Smooth muscle cell (in vitro differentiated cells): ENCODE results near the gene CAMK4.

- RAMPAGE, long total RNA = no peak
These were observed 22.5 kb downstream of the FBXL17 start for GRCh38 chr5:108359226-108360058.

GRCh38 chr5:108727068-108727579 is 20.6 kb upstream of the FER start:
- RAMPAGE, long total RNA = no peak

- RAMPAGE, long total RNA = no peak
These were observed 156.2 kb downstream of the FER start for GRCh38 chr5:108903839-108904417.

- RAMPAGE, long total RNA = no peak
These were observed 65.2 kb downstream of the PJA2 start for GRCh38 chr5:109344596-109344942.

- RAMPAGE, long total RNA = no peak
These were observed 1.8 kb upstream of the PJA2 start for GRCh38 chr5:109411425-109412176.

GRCh38 chr5:109690582-109690911 is 820 bp downstream of the MAN2A1 start:
- RAMPAGE, long total RNA = no peak

- RAMPAGE, long total RNA = no peak
These were observed 19.4 kb downstream of the MAN2A1 start for GRCh38 chr5:109709185-109709555.

DNA sequence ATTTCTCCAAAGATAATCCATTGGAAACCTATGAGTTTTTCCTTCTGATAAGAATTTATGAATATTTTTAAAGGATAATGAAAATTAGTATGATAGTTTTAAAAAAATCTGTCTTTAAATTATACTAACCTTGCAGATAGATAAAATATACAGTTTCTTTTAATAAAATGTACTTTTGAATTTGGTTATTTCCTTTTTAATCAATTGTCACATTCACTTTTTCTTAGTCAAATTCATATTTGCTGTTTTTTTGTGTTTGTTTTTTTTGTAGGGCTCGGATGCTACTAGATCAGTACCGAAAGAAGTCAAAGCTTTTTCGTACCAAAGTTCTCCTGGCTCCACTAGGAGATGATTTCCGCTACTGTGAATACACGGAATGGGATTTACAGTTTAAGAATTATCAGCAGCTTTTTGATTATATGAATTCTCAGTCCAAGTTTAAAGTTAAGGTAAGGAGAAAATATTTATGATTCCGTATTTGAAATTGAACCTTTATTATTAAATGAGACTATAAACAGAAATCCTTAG is 84.9 kb downstream of the MAN2A1 start:
- RAMPAGE, long total RNA = no peak

- RAMPAGE, long total RNA = no peak
These were observed 300.5 kb downstream of the MAN2A1 start for GRCh38 chr5:109990216-109990719.

GRCh38 chr5:110413020-110413445 is 313.4 kb downstream of the TMEM232 start:
- RAMPAGE, long total RNA = no peak

DNA sequence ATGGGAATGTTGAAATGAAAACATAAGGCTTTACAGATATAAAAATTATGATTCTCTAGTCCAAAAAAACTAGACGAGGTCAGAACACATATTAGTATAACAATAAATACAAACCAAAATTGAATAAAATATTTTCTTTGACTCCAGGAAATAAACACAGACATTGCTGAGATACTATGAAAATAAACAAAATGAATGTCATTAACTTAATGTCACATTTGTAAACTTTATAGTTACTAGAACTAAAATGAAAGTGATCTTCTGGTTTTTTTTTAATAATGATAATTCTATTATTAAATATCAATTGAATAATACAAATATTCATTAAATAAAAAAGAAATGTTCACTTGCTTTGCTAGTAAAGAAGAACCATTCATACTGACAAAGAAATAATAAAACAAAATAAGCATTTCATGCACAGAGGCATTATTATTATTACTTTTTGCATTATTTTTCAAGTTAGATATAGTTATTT is 230.9 kb downstream of the TMEM232 start:
- RAMPAGE, long total RNA = no peak

DNA sequence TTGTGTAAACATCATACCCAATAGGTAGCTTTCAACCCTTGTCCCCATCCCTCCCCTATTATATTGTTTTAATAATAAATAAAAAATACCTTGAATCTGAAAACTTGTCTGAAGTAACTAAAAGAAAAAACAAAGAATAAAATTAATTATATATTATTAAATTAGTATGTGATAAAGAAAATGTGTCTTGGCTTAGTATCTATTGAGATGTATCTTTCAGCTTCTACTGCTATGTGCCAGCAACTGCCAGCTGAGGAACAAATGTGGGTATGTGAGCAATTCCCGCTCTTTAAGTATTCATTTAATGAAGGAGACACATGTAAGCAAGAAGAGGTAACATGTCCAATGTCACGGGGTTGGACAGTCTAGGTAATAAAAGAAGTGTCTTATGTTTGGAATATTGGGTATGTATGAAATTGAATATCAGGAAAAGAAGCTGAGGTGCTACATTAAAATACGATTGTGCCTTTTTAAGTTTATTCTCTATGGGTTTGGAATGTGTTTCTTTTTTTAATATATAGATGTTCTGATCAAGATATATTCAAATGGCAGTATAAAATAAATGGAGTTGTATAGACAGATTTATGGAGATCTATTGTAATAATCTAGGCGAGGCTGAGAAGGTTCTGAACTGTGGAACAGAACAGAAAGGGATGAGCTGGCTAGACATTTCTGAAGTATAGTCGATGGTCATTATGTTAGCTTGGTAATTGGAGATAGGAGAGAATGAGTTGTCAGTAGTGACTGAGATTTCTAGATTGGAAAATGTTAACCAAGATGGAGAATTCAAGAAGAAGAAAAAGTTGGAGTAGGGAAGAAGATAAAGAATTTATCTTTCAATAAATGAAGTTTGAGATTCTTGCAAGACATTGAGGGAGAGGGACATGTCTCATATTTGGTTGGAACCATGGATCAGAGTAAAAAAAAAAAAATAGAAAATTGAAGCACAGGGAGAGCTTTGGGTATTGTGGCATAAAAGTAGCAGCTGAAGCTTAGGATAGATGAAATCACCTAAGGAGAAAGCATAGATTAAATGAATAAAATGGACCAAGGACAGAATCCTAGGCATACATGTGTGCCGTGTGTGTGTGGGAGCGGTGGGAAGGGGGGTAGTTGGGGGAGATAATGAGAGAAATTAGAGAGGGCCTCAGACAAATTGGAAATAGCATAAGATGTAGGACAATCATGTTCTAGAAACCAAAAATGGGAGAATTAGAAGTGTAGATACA is 10.0 kb downstream of the SLC25A46 start:
- RAMPAGE, long total RNA = no peak

- RAMPAGE, long total RNA = no peak
These were observed 144.0 kb upstream of the TSLP start for GRCh38 chr5:110927486-110927880.

- RAMPAGE, long total RNA = no peak
These were observed 12.1 kb downstream of the WDR36 start for GRCh38 chr5:111103755-111105168.

DNA sequence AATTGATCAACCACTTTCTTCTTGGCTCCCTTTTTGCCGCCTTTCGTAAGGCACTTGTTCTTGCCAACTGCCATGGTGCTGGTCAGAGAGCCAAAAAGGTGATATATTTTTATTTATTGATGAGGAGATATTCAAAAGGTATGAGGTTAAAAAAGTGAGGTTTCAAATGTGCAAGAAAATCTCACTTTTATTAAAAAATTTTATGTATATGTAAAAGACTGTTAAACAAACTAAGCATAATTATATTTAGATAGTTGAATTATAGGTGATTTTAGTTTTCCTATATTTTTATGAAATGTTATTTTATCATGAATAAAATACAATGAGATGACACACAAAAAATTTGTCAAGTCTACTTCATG is 31.2 kb upstream of the CAMK4 start:
- RAMPAGE, long total RNA = no peak

- RAMPAGE, long total RNA = no peak
These were observed at the start of gene CAMK4 for GRCh38 chr5:111223298-111224580. TSS of gene CAMK4 (plus strand) at chr5:111224384.

DNA sequence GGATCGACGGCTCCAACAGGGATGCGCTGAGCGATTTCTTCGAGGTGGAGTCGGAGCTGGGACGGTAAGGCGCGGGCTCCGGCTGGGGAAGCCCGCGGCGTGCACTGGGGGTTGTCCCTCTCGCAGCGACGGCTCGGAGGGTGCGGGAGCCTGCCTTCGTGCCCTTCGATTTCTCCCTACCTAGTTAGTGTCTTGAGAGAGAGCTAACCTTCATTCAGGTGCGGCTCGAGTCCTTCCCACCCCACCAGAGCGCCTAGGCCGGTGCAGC is 331 bp downstream of the CAMK4 start:
- RAMPAGE, long total RNA = no peak

GRCh38 chr5:111418212-111418713 is 94.1 kb downstream of the STARD4 start:
- RAMPAGE, long total RNA = no peak

- RAMPAGE, long total RNA = no peak
These were observed 26.8 kb downstream of the NREP start for GRCh38 chr5:111729742-111730997.

DNA sequence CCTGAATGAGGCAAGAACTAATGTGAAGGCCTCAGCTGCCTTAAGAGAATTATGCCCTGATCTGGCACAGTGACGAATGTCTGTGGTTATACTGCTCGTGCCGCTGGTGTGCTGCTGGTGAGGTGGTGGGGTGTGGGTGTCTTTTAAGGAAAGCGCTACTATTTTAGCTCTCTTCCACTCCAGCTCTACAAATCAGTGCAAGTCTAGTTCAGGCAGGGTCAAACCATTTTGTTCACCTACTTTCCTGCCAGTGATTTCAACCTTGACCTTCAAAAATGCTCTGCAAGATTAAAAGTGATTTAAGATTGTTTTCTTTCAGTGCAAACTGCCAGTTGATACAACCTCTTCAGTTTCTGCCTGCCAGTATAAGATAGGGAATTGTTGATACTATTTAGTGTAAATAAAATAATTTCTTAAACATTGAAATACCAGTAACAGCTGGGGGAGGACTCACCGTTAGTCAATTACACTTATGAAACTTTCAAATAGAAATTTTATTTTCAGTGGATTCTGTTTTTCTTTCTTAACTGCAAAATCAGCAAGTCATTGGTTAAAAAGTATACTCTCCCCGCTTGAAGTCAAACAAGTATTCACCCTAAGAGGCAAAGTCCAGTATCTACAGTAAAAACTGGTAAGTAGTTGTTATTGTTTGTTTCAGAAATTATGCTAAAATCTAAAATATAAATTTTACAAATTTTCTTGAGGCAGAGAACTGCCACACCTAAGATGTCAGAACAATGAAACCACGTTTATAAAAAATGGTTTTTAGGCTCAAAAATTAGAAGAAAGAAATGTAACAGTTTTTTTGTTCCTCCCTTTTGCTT is 22.6 kb downstream of the NREP start:
- RAMPAGE, long total RNA = no peak